Jurkat, Clone E6-1 (cell line): ENCODE results near the gene RNF103.

DNA sequence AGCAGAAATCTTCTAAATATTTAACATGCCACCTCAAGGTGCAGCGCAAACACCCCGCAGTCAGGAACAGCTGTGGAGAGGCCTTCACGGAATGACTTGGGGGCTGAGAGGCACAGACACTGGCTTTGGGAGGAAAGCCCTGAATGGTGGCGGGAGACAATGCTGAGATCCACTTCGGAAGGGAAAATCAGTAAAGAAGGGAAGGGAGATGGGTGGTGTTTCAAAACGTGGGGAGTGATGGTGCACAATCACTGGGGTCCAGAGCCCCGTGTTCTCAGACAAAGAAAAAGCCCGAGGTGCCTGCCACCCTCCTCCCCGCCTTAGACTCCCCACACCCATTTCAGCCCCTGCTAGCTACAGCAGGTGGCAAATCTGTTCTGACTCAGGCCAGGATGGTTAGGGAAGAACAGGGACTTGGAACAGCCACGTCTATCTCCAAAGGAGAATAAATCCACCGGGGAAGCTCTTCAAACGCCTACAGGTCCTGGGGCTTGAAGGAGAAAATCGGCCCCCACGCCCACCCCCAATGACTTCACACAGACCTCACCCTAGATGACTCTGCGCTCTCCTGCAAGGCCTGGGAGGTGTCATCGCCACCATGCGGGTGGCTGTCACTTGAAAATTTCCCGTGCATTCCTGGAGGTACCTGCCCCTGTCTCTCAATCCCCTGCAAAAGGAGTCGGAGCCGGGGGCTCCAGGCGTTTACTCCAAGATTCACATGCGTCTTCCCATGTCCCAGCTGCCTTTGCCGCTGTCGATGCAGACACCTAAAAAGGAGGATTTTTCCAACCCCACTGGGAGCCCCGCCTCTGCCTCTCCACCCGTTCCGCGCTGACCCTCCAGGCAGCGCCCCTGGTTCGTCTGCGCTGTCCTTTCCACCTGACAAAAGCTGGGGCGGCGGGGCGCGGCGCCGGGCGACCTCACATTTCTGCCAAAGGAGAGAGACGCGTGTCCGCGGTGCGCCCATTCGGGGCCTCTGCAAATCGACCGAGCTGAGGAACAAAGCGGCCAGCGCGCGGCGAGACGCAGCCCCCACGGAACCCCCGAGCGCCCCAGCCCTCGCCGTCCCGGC, 915 bp downstream of the REEP1 start:
- RRBS = no CpG with 5 or more reads among the region's 58 CpGs

GRCh38 chr2:86441726-86442602, 793 bp downstream of the KDM3A start:
- RRBS = under 1% methylated on average over 28 of the region's 67 CpGs

- RRBS = no CpG with 5 or more reads among the region's 4 CpGs
These were observed 33.8 kb downstream of the KDM3A start for GRCh38 chr2:86474819-86475577.

- RRBS = 1% methylated on average over 34 of the region's 47 CpGs
These were observed at the start of gene RNF103 for GRCh38 chr2:86623721-86624102. TSS of gene RNF103 (minus strand) at chr2:86623865.

DNA sequence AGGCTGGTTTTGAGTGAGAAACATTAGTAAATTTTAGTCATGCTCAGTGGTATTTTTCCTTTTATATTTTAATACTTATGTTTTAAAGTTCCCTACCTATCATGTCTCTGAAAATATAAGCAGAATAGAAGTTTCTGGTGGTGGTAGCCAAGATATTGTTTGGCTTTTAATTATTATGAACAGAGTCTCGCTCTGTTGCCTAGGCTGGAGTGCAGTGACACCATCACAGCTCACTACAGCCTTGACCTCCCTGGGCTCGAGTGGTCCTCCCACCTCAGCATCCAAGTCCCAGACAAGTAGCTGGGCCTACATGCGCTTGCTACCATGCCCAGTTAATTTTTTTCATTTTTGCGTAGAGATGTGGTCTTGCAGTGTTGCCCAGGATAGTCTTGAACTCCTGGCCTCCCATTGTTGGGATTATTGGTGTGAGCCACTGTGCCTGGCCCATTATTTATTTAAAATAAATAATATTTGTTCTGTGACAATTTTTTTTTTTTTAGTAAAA, 24.5 kb downstream of the RMND5A start:
- RRBS = no CpG with 5 or more reads among the region's 4 CpGs

DNA sequence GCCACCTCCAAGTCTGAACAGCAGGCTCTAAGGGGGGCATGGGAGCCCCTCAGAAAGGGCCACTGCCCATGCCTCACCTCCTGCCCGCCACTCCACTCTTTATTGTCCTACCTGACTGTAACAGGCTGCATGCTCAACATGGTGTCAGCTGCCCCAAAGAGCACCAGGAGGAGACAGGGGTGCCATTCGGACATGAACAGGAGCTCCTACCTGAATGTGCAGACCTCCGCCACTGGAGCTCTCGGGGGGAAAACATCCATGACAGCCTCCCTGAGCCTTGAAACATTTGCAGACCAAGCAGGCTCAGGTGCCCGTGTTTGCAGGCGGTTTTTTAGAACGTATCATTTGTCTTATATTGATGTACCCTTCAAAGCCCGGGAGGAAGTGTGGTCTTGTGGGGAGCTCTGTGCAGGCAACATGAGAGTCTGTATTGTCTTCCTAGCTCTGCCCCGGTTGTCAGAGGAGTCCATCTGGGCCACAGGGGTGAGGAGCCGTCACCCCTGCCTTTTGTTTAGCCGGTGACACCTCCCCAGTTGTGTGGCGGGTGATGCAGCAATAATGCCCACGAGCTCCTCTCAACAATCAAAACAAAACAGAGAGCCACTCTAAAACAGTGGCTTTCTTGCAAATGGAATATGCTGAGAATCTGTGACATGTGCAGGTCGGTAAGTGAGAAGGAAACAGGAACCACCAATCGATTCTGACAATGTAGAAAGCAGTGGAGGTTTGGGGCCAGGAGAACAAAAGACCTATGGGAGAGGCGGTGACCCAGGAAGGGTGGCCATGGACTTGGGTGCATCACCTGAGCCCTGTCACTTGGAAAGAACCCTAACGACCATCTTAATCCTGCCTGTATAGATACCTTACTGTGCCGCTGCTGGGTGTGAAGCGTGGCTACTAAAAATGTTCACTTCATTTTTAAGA, 35.3 kb upstream of the CD8A start:
- RRBS = 4% methylated on average over 4 of the region's 19 CpGs

DNA sequence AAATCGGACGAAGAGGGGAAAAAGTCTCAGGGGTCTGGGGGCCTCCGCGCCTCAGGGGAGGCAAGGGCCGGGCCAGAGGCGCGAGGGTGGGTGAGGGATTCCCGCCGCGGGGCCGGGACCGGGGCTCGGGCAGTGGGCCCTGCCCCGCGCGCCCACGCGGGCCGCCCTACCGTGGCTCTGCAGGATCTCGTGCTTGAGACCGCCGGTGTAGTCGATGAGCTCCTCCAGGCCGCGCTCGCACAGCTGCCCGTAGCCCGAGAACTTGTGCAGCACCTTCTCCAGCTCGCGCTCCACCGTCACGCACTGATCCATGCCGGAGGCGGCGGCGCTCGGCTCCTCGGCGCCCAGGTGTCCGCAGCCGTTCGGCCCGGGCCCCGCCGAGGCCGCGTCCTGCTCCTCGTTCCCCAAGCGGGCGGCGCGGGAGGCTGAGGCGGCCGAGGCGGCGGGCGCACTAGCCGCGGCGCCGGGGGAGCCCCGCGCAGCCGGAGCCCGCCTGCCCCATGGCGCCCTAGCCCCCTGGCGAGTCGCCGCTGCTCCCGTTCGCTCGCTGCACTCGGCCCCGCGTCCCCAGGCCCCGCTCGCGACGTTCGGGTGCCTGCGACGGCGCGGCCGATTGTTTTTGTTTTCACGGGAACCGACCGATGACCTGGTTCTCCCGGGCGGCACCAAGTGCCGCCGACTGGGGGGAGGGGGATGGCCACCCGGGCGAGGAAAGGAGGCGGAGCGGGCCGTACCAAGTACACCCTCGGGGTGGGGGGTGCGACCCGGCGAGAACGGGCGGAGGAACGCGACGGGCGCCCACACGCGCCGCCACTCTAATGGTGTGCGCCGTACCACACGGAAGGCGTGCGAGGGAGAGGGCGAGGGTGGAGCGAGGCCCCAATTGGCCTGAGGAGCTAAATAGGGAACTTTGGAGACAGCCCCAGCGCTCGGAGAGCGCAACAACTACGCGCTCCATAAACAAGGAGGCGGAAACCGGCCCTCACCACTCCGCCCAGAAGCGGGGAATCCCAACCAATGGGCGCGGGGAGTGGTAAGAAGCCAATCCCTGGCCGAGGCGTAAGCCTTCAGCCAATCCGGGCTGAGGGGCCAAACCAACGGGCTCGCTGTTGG, 54.5 kb upstream of the PLGLB1 start:
- RRBS = 0% methylated on average over 3 of the region's 134 CpGs

DNA sequence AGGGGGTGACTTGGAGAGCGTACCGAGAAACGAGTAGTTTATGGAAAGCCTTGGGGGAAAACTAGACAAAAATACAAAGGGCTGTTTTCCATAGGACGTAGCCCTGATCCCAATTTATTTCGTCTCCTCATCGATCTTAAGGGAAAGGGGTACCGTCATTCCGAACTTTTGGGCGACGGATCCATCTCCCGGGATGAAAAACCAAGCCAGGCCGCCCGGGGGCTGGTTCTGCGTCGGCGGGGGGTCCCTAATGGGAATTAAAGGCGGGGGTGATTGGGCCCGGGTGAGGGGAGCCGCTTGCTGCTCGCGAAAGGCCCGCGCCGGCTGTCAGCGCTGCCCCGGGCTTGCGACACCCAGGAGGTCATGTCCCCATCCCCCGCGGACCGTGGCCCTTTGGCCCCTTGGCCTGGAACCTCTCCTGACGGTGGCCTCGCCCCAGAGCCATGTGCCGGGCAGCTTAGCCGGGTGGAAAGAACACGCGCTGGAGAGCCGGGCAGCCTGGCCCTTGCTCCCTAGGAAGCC, 55.3 kb upstream of the PLGLB1 start:
- RRBS = no CpG with 5 or more reads among the region's 37 CpGs

DNA sequence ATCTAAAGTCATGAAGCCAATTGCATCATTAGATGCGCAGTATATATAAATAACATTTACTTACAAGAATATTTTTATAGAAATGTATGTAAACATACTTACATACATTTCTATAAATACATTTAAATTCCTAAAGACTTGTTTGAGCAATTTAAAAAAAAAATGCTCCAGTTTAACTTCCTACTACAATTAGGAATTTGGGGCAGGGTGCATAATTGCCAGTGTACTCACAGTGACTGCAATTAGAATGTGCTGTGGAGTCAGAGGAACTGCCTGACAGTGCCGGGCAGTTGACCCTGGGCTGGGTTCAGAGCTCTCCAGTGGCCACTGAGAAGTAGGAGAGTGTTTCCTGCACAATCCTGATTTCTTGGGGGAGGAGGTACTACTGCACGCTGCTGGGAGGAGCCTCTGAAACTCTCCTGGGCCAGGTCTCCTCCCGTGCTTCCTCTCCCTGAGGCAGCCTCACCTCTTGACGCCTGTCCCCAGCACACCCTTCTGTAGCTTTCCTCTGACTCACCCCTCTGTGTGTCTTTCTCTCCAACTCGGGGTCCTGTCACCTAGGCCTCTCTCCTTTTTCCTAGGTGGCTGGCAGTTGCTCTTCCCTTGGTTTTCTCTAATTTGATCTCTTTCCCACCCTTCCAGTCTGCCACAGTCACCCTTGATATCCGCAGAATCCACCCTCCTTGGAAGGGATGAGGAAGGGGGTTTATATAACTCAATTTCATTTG, 264.8 kb upstream of the PLGLB2 start:
- RRBS = no CpG with 5 or more reads among the region's 7 CpGs

DNA sequence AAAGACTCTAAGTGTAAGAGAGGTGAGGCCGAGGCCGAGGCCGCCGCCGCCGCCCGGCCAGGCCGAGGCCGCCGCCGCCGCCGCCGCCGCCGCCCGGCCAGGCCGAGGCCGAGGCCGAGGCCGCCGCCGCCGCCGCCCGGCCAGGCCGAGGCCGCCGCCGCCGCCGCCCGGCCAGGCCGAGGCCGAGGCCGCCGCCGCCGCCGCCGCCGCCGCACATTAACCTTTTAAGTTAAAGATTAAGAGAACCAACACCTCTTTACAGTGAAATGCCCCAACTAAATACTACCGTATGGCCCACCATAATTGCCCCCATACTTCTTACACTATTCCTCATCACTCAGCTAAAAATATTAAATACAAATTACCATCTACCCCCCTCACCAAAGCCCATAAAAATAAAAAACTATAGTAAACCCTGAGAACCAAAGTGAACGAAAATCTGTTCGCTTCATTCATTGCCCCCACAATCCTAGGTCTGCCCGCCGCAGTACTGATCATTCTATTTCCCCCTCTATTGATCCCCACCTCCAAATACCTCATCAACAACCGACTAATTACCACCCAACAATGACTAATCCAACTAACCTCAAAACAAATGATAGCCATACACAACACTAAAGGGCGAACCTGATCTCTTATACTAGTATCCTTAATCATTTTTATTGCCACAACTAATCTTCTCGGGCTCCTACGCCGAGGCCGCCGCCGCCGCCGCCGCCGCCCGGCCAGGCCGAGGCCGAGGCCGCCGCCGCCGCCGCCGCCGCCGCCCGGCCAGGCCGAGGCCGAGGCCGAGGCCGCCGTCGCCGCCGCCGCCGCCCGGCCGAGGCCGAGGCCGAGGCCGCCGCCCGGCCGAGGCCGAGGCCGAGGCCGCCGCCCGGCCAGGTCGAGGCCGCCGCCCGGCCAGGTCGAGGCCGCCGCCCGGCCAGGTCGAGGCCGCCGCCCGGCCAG, 646 bp downstream of the RGPD2 start:
- RRBS = no CpG with 5 or more reads among the region's 107 CpGs

- RRBS = no CpG with 5 or more reads among the region's 12 CpGs
These were observed 3.8 kb downstream of the FABP1 start for GRCh38 chr2:88123692-88124931.

- RRBS = no CpG with 5 or more reads among the region's 4 CpGs
These were observed 8.9 kb upstream of the FABP1 start for GRCh38 chr2:88136647-88137189.

DNA sequence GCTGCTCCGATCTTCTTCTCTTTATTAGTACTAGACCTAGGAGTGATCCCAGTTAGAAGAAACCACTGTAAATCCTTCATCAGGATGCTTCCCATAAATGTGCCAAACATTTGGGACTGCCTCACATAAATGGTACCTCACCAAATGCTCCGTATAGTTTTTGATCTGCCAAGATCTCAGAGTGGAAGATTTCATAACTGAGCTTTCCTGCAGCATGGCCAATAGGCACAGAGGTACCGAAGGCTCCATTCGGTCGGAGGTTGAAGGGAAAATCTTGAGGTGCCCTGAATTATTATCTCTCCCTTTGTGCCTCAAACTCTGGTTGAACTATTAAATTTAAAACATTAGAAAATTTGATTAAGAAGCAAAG, 10.5 kb upstream of the FABP1 start:
- RRBS = no CpG with 5 or more reads among the region's 5 CpGs

DNA sequence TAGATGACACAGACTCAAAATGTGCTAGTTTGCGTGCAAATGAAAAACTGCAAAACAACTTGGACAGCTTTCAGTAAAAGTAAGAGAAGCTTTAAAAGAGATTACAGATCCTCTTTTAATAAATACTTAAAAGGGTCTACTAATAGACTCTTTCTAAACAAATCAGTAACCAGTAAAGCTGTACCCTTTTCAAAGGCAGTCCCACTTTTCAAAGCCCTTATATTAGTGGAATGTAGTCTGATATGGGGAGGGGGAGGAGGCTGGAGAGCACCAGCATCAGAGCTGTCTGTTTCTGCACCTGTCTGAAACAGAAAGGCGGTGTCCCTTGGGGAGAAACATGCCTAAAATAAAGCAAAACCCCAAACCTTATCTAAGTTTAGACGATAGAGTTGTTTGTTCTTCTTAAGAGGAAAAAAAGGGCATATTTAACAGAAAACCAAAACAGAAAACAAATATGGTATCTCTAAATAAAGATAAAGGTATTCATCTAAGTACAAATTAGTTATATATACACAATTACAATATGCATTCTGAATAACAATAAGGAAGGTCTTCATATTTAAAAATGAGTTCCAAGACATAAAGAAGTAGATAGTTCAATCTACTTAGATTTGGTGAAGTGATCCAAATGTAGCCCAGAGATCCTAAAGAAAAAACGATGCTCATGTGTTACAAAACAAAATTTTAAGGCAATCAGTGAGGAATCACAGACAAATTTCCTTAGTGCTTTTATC, 20.5 kb downstream of the EIF2AK3 start:
- RRBS = no CpG with 5 or more reads among the region's 4 CpGs

- RRBS = no CpG with 5 or more reads among the region's 9 CpGs
These were observed 32.0 kb upstream of the EIF2AK3 start for GRCh38 chr2:88658935-88660083.

DNA sequence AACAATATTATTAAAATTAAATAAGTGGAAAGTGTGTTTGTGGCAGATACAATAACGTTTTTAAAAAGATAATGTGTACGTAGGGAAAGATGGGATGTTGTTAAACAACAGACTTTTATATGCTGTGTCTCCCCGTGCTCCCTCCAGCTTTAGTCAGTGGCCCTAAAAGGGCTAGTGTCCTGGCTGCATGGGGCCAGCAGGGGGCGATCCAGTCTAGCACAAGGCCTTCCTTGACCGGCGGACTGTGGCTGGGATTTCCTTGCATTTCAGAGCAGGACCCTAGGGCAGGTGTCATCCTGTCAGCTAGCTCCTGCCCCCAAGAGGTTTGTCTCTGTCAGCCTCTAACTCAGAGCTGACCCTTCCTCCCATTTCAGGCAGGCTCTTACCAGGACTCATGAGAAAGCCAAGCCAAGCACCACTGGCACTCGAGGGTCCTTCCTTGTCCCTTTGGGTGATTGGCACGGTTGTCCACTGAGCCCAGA, 140.2 kb downstream of the RPIA start:
- RRBS = no CpG with 5 or more reads among the region's 8 CpGs

DNA sequence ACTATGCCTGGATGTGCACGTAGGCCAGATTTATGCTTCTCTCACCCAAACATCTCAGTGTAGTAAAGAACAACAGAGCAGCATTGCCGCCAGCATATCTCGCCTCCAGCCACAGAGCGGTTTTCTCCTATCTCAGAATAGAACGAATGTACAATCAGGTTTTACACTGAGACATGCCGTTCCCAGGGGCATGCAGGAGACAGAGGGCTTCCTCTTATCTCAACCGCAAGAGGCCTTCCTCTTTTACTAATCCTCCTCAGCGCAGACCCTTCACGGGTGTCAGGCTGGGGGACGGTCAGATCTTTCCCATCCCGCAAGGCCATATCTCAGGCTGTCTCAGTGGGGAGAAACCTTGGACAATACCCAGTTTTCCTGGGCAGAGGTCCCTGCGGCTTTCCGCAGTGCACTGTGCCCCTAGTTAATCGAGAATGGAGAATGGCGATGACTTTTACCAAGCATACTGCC, 175.4 kb downstream of the RPIA start:
- RRBS = no CpG with 5 or more reads among the region's 15 CpGs

GRCh38 chr2:88992649-88993069, 301.2 kb downstream of the RPIA start:
- RRBS = no CpG with 5 or more reads among the region's 2 CpGs

DNA sequence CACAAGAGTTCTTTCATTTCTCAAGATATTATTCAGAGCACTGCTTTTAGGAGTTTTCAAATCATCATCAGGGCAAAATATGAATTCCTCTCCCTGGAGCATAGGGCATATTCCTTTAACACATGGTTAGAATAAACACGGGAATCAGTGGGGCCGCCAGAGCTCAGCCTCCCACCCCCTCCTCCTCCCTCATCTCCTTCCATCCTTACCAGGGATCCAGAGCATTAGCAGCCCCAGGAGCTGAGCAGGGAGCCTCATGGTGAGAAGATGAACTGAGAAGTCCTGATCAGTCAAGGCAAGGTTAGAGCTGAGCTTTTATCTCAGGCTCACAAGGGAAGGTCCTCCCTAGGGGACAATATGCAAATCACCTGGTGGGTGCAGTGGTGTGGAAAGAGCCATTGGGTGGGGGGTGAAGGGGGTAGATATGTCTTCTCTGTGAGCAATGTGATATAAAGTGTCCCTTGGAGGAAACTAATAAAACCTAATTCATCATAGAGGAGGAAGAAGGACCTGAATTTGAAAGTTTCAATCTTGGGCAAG, 543.3 kb downstream of the RPIA start:
- RRBS = no CpG with 5 or more reads among the region's 2 CpGs

DNA sequence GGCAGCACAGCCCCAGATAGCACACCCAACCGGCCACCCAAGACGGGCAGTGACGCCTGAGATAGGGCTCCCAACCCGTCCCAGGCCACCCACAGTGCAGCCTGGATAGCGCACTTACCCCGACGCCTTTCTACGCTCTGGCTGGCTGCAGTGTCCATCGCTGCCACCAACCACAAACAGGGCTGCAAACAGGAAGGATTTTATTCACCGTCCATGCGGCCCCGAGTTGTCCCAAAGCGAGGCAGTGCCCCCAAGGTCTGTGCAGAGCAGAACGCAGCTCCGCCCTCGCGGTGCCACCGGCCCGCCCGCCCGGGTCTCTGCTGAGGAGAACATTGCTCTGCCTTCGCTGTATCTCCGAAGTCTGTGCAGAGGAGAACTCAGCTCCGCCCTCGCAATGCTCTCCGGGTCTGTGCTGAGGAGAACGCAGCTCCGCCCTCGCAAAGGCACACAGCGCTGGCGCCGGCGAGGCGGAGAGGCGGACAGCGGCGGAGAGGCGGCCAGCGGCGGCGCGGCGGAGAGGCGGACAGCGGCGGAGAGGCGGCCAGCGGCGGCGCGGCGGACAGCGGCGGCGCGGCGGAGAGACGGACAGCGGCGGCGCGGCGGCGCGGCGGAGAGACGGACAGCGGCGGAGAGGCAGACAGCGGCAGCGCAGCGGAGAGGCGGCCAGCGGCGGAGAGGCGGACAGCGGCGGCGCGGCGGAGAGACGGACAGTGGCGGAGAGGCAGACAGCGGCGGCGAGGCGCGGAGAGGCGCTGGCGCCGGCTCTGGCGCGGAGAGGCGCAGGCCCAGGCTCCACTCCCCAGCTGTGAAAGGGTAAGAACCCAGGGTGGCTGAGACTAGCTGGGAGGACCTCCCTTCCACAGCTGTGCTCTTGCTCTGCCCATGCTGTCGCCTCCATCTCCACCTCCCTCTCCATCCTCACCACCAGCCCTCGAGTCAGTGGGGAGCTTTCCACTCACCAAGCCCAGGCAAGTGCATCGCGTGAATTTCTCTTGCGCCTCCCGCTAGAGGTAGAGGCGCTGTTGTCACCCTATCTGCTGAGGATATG, 2879.7 kb downstream of the RPIA start:
- RRBS = no CpG with 5 or more reads among the region's 101 CpGs